GM06990 (cell line): Measurements from ENCODE around the gene OAF.

DNA sequence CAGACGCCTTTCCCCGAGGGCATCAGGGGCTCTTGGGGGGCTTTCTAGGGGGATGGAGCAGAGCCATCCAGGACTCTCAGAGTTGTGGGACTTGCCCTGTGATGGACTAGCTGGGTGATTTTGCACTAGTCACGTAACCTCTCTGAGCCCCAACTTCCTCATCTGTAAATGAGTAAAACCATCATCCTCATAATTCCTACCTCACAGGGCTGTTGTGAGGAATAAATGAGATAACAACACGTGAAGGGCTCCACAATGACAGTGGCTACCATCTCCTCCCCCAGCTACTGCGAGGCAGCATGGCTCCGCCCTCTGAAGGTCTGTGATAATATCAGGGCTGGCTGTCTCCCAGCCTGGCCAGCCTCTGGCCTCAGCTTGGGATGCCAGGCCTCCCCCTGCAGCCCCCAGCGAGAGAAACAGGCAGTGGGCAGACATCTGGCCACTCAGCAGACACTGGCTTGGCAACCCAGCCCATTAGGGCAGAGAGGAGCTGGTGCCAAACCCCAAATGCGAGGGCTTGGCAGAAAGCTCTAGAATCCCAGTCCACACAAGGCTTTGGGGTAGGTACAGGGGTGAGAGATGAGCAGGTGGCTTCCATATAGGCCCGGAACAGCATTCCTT is 6.7 kb downstream of the USP2 start:
- RRBS: no CpG with 5 or more reads among the region's 9 CpGs

DNA sequence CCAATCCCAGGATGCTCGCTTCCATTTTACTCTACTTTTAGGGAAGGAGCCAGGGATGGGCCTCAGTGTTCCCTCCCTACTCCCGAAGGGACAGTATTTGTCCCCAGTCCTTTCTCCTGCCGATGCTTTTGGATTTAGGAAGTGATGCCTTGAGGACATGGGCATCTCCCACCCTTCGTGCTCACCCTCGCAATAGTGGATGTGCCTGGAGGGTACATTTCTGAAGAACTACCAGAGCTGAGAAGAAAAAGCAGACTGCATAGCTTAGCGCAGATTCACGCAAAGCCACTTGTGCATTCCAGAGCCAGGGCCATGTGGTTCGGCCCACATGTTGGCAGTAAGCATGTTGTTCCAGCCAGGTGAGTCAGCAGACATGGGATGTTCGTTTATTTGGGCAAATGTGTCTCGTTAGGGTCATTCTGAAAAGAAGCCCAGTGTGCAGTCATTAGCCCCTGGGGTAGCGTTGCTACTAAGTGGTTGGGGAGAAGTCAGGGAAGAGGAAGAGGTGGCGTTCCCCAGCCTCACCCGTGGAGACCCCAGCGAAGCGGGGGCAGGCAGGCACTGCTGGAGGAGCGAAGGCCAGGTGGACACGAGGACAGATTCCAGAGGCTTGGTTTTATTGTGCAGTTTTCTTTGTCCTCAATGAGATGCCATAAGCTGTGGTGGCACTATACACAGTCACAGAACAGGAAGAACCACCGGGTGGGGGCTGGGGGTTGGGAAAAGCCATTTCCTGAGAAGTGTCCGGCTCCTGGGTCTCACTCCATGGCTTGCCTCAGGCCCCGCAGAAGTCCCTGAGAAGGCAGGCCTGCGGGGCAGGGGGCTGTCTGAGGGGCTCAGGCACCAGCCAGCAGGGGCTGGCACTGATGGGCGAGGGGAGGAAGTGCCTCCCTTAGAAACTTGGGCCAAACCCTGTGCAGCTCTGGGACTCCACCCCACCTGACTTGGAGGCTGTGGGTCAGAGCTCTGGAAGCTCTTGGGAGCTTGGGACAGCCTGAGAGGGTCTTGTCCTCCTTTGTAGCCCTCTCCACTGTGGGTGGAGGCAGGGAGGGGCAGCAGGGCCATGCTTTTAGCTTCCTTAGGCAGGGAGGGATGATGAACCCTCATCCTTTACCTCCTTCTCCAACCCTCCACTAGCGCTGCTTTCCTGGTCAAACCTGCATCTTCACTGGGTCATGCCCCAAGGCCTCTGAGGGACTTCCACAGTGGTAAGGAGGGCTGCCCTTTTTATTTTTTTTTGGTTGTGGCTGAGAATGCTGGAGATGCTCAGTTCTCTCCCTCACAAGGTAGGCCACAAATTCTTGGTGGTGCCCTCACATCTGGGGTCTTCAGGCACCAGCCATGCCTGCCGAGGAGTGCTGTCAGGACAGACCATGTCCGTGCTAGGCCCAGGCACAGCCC is 4.9 kb downstream of the THY1 start:
- RRBS: no CpG with 5 or more reads among the region's 25 CpGs

GRCh38 chr11:119460623-119460974 is 37.6 kb upstream of the THY1 start:
- RRBS: no CpG with 5 or more reads among the region's 4 CpGs

DNA sequence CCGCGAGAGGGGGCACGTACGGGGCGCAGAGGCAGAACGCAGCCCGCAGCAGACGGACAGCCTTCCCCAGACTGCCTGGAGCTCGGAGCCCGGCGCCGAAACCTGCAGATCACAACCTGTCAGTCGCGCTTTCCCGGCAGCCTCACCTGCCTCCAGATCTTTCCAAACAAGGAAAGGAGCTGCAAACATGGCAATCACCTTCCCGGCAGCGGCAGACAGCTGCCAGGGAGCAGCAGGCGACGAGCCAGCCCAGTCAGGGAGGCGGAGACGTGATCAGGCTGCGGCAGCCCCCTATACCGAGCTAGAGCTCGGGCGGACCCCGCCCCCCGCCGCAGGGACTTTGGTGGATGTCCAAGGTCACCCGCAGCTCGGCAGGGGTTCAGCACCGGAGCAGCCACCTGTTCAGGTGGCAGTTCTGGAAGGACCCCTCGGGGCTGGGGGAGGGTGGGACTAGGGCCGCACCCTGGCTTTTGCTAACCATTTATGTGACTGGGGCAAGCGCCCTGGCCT is 143.9 kb downstream of the NECTIN1 start:
- RRBS: 19% methylated on average over 9 of the region's 34 CpGs

DNA sequence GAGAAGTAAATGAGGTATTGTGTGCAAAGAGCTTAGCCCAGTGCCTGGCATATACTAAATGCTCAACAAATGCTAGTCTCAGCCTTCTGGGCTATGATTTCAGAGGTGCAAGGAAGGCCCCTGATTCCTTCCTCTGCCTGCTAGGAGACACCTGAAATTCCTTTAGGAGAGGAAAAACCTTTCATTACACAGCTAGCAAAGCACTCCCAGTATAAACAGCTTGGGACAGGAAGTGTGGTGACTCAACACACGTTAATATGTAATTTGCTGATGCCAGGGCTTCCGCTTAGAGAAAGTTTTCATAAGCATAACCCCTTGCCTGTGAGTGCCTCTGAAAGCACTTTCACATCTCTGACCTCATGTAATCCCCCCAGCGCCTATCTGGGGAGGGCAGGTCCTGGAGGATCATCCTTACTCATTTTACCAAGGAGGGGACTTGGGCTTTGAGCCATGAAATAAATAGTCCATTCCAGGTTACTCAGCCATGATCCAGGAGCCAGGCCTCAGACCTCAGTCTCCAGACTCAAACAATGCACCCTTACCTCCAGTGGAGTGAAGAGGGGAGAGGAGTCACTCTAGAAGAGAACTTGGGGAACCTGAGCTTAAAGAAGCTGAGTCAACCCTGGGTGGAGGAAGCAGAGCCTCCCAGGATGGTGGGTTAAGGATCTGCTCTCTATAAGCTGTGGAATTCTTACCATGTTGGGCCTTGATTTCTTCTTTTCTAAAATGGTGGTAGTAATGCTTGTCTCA is 113.4 kb downstream of the NECTIN1 start:
- RRBS: no CpG with 5 or more reads among the region's 3 CpGs

DNA sequence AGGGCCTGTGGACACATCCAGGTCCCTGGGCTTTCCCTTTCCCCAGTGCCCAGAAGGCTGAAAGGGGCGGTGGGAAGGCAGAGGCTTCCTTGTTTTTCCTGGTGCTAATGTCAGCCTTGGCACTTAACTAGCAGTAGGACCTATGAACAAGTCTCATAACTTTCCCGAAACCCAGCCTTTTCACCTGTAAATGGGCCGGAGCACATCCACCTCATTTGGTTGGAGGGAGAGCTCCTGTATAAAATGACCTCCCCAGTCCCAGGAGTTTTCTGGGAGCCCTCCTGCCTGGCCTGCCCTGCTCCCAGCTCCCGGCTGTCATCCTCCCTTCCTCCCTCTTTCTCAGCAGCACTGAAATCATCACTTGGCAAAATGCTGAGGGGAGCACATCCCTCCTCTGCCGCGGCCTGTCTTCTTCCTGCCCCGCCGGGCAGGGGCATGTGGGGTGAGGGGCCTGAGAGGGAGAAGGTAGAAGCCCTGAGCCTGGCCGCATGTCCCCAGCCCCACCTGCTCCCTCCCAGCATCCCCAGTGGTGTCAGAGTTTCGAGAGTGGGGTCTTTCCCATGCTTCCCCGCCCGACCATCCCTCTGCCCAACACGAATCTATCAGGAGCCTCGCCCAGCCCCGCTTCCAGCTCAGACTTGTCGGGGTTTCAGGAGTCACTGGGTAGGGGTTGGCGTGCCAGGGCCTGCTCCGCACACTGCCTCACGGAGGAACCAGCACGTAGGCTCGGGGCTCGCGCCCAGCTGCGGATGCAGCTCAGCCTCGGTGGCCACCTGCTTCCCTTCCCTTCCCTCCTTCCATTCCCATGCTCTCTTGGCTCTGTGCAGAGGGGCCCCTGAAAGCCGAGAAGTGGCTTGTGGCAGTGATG is 37.2 kb downstream of the NECTIN1 start:
- RRBS: 67% methylated on average over 1 of the region's 26 CpGs

DNA sequence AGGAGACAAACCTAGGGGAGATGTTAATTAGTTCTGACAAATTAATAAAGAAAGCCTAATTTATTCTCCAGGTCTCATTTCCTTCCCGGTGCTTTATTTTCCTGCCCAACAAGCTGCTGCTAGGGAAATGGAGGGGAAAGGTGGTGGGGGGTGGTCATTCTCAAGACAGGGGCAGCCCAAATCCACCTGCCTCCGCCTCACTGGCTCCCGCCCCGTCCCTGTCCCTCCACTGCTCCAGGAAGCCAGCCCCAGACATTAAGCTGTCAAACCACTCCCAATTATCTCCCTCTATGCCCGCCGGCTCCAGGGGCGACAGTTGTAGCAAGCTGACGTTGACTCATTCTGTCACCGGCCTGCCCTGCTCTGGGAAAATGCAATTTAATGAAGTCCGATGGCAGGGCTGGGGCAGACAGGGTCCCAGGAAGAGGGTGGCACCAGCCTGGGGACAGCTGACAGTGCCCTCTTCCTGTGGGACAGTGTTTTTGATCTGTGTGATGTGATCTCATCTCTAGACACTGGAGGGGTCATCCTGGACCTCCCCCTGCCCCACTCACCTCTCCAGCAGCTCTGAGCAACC is 27.3 kb downstream of the NECTIN1 start:
- RRBS: no CpG with 5 or more reads among the region's 10 CpGs

DNA sequence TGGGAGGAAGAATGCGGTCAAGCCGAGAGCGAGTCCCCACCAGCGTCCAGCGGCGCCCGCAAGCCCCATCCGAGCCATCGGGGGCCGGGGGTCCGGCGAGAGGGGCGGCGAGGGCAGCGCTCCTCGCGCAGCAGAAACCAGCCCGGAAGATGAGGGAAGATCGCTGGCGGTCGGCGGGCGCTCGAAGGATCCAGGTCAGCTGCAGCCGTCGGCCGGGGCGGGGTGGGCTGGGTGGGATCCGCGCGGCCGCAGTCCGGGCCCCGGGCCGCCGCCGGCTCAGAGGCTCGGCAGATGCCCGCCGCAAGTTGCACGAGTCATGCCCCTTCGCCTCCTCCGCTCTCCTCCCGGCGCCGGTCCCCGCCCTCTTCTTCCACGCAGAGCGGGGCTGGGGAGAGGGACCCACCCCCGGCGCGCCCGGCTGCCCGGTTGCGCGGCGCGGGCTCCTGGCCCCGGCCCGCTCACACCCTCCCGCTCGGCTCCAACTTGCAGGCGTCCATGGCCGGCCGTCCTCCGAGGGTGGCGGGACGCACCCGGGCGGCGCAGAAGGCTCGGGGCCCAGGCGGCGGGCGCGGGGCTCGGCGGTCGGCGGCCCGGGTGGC is 425 bp downstream of the NECTIN1 start:
- RRBS: 3% methylated on average over 45 of the region's 81 CpGs

DNA sequence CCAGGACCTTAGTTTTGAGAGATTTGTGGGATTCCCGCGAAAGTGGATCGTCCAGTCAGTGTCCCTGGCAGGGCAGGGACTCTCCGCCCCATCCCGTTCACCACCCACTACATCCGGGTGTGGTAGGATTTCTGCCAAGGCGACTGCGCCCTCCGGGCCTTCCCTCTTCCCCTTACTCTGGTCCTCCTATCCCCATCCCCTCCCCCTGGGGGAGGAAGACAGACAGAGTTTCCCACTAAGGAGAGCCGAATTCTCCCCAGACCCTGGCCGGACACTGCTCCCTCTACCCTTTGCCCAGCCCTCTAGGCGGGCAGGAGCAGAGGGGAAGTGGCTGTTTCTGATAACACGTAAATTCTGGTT is 949 bp upstream of the NECTIN1 start:
- RRBS: 5% methylated on average over 2 of the region's 13 CpGs

DNA sequence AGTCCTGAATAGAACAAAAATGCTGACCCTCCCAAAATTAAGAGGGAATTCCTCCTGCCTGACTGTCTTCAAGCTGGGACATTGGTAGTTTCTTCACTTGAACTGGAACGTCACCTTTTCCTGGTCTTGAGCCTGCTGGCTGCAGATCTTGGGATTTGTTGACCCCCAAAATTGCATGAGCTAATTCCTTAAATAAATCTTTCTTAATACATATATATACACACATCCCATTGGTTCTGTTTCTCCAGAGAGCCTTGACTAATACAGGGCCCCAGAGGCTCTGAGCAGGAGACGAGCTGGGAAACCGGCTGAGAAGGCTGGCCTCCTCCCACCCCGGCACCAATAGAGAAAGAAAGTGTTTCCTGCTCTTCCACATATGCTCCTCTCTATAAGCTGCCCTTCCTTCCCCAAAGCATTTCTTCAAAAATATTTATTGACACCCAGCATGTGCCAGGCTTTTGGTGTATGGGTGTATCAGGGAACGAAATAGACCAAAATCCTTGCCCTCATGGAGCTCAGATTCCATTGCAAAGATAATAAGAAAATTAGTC is 46.1 kb downstream of the TRIM29 start:
- RRBS: no CpG with 5 or more reads among the region's 5 CpGs

DNA sequence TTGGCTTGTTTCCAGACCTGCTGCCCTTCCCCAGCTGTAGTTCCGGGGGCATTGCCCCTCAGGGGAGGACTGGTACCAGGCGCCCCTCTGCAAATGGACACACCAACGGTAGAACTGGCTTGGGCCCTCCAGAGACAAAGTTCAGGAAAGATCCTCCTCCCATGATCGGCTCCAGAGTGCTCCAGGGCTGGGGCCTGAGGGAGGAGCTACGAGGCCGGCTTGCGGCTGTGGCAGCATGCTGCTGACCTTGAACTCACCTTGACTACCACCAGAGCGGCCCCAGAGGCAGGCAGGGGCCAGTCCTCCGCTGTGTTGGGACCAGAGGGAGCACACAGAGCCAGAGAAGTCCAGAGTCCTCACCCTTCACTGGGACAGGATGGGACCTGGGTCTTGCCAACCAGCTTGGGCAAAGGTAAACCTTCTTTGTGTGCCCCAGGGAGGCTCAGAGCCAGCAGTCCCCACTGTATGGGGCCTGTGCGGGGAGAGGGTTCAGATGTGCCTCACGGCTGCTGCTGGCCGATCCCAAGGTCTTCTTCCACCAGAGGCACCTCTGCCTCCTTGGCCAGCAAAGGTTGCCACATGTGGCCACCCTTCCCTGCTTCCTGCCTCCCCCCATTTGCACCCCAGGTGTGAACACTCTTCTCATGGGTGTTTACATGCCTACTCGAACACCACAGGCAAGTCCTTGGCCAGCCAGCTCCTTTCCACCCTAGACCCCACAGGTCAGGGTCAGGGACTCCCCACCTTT is 17.6 kb upstream of the OAF start:
- RRBS: 10% methylated on average over 1 of the region's 13 CpGs

- RRBS: 3% methylated on average over 32 of the region's 84 CpGs
These were observed at the start of gene OAF for GRCh38 chr11:120210113-120211233. TSS of gene OAF (plus strand) at chr11:120211032.

DNA sequence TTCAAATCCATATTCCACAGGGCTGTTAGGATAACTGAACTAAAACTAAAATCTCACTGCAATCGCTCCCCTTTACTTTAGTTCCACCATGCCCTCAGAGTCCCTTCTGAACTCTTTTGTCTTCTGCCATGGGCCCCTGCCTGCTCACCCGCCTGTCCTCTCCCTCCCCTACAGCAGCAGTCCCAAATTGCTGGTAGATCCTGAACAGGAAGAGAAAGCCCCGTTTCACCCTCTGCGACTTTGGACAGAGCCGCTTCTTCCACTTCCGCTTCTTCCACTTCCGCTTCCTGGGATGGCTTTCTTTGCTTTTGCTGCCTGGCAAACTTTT is 35.7 kb upstream of the TLCD5 start:
- RRBS: no CpG with 5 or more reads among the region's 7 CpGs

DNA sequence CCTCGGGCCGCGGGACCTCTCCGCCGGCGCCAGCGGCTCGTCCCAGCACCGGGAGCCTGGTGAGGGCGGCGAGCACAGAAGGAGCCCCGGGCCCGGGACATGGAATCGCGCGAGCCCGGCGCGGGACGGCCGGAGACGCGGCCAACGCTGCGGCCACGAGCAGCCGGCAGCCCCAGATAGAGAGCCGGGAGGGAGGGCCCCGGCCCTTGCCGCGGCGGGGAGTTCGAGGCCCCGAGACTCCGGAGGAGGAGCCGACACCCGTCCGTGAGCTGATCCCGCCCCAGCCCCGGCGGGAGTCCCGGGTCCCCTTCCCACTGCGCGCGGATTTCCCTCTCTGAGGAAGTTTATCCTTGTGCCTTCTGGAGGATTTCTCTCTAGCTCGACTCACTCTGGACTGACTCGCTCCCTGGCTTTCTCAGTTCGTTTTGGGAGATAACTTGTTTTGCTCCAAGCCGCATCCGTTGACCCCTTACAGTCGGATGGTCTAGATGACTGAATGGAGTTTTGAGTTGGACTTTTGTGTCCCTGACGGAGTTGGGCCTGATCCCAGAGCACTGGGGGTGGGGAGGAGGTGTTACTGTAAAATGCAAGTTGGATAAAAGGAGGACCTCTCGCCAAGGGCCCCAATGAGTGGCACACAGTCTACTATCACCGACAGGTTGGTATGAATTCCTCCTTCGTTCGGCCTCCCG is 551 bp downstream of the ARHGEF12 start:
- RRBS: 2% methylated on average over 16 of the region's 57 CpGs

GRCh38 chr11:120383456-120383861 is 47.2 kb downstream of the ARHGEF12 start:
- RRBS: no CpG with 5 or more reads among the region's 3 CpGs

GRCh38 chr11:120424719-120425429 is 86.7 kb upstream of the GRIK4 start:
- RRBS: no CpG with 5 or more reads among the region's 4 CpGs

DNA sequence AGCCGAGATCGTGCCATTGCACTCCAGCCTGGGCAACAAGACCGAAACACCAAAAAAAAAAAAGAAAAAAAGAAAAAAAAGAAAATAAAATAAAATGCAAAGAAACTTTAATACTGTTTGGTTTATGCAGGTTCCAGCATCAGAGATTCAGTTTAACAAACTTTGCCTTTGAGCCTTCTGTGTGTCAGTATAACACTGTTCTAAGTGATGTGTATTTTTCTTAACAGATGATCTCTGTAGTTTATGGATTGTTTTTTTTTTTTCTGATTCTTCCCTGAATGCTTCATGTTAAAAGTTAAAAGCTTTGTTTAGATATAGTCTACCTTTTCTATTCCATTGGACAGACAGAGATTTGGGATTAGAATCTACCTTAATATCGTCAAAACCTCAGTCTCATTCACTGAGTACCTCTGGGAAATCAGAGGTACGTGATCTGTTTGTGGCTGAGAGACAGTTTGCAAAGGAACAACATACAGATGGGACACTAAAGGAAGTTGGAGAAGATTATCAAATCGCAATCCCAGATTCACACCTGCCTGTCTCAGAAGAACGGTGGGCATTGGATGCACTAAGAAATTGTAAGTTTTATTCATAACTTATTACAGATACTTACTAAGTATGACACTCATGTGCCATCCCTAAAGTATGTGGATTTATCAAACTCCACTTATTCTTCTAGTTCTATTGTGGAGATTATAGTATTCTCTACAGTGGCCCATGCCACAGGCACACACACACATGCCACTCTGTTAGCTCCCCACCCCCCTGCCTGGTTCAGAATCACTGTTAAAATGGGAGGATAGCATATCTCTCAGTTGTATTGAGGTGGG is 33.5 kb upstream of the GRIK4 start:
- RRBS: no CpG with 5 or more reads among the region's 7 CpGs

GRCh38 chr11:120488480-120489179 is 22.9 kb upstream of the GRIK4 start:
- RRBS: no CpG with 5 or more reads among the region's 1 CpG

DNA sequence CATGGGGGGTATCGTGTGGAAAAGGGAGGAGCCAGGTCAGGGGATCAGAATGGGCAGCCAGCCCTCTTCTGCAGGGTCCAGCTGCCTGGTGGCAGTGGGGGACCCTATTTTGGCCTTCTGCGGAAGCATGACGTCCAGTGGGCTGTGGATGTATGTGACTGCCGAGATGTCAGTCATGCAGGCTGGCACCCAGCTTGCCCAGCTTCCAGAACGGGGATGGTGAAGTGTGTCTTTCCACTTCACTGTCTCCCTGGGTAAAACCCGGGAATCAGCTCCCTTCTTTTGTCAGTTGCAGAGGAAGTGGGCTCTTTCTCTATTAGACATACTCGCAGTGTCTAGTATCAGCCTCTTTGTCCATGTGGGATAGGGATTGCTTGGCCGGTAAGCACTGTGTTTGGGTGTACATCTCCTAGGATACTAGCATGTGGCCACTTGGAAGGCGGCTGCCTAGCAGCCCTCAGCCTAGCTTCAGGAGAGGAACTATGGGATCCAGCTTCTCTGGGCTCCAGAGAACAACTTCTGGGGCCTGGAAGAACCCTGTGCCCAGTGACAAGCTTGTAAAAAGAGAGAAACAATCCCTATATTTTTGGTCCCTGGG is 51.4 kb downstream of the GRIK4 start:
- RRBS: no CpG with 5 or more reads among the region's 9 CpGs